Heart left ventricle (tissue), 7 donors: ENCODE measurements around the gene RGS10.

DNA sequence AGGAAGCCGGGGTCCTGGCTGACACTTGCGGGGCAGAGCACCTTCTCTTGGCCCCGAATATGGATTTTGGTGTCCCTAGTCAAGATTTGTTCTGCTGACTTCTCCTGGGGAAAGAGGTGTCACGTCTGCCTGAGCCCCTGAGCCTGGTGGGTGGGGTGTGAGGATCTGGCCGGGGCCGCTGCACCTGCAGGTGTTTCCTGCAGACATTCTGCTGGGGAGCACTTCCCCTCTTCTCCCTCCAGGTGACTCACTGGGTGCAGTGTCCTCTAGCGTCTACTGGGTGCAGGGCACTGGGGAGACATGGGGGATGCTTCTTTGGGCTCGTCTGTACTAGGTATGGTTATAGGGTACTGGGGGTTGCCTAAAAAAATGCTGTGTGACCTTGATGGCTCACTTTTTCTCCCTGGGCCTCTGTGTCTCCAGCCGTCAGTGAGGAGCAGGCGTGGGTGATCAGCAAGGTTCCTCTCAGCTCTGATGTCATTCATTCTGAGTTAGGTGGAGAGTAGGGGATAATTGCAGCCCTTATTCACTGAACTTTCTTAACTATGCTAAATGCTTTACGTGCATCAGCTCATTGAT, 99.3 kb downstream of the GRK5 start:
- PRO-cap, 6 experiments, result no peak in any of the 6 experiments
- RAMPAGE, long total RNA, 2 experiments, result no peak in any of the 2 experiments
- RRBS, result no CpG with 5 or more reads among the region's 11 CpGs

DNA sequence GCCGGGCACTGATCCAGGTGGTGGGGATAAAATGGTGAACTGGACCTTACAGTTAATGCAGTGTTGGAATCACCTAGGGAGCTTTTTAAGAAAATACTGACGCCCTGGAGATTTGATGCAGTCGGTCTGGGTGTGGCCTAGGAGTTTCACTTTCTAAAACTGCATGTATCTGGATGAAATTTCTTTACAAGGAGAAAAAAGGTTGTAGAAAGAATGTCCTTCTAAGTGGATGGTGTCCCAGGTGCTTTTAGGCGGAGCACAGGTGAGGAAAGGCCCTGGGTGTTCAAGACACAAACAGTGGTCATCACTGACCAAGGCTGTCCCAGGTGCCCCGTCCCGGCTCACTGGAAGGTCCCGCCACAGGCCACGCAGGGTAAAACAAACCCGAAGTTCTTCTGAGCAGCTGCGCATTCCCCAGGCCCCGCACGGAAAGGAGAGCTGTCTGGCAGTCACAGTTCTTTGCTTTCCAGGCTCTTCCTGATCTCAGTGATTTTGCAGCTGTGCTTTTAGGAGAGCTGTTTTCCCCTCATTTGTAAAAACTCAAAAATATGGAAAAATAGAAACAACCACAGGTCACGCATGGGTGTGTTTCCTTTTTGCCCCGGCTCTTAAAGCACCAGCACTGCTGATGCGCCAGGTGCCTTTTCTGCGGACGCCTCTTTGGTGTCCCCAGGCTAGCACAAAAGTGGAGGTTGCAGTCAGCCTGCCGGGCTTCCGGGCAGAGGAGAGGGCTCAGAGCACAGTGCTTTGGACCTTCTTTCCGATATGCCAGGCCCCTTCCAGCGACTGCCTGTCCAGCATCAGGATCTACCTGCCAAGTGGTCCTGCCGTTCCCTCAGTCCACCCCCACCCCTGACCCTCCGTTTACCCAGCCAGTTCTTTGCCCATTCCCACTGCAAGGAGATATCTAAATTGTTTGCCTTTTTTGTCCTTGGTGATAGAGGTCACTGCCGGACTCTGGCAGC, 162.0 kb downstream of the GRK5 start:
- PRO-cap, 6 experiments, result peak in 1 of 6 experiments; most common plus-strand start position 709 of the sequence (in 1); most common minus-strand start position 427 of the sequence (in 1)
- RAMPAGE, long total RNA, 2 experiments, result no peak in any of the 2 experiments
- RRBS, result 25% methylated on average over 3 of the region's 24 CpGs

- PRO-cap, 6 experiments, result peak in 1 of 6 experiments; most common plus-strand start chr10:119422242 (in 1)
- RAMPAGE, long total RNA, 2 experiments, result no peak in any of the 2 experiments
- RRBS, result no CpG with 5 or more reads among the region's 6 CpGs
Observed at GRCh38 chr10:119421955-119422504, 120.5 kb downstream of the RGS10 start.

DNA sequence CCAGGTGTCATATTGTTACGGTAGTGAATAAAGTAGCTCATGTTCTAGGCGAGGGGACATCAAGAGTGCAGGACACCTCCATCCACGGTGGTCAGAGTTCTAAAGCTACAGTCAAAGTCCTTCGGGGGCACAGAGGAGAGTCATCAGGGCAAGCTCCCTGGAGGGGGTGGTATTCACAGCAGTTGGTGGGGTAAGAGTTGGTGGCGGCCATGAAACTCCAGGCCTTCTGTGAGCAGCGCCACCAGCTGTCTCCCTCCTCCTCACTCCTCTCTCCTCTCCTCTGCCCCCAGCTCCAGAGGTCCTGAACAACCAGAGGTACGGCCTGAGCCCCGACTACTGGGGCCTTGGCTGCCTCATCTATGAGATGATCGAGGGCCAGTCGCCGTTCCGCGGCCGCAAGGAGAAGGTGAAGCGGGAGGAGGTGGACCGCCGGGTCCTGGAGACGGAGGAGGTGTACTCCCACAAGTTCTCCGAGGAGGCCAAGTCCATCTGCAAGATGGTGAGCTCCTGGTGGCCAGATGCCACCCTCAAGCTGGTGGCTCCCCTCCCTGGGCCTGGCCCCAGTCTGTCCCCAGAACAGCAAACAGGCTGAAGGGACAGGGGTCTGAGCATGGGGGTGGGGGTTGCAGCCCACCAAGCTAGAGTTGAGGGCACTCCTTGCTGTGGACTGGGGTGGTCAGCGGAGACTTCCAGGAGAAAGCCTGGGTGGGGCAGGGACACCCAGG, 99.1 kb downstream of the RGS10 start:
- PRO-cap, 6 experiments, result no peak in any of the 6 experiments
- RAMPAGE, long total RNA, 2 experiments, result no peak in any of the 2 experiments
- RRBS, result no CpG with 5 or more reads among the region's 20 CpGs

DNA sequence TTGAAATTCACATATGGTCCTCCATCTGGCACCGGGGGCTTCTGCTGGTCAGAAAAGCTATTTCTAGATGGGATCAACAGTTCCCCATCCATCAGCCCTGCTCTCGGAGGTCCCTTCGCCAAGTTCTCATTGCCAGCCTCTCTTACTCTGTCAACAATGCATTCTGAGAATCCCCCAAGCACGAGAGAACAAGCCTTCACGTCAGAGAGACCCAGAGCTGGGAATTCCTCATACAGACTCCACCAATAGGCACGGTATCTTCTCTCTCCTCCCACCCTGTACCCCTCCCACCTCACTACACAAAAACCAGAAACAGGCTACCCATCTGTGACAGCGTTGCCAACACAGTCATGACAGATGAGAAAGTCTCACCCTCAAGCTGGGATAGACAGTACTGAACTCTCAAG, 15.7 kb downstream of the RGS10 start:
- PRO-cap, 6 experiments, result no peak in any of the 6 experiments
- RAMPAGE, long total RNA, 2 experiments, result no peak in any of the 2 experiments
- RRBS, result no CpG with 5 or more reads among the region's 7 CpGs

DNA sequence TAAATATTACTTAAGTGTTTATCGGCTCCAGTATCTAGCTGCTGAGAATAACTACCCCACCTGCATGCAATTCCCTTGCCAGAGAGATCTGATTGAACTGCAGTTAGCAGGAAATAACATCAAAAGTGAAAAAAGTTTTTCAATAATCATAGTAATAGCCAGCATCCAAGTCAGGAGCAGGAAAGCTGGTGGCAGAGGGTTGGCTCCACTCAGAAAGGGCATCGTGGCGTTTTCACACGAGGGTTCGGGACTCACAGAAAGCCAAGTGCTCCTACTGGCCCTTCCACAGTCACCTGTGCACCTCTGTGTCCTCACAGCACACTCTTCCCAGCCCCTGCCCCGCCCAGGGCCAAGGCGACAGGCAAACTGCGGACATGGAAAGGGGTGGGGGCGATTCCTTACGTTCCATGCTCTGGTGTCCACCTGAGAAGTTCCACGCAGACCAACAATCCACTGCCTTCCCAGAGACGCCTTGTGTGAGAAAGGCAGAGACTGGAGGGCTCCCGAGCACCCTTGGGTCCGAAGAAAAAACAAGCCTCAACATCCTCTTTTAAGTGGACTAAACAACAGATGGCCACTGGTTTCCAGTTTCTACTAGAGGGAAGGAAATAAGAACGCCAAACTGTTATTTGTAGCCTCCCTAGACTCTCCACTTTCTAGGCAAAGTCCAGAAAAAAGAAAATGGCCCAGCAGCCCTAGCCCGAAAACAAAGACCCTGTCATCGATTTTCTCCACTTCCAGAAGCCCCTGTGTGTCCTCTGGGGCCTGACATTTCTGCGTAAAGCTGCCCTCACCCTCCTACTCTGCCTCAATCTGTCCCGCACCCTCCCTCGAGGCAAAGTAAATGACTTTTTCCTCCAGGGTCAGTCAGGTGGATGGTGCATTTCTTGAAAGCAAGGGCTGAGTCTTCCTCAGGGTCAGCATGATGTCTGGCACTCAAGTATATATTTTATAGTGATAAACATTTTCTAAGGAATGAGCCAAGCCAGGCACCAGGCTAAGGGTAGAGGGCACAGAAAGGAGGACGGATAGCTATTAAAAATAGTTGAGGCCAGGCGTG, 6.1 kb downstream of the RGS10 start:
- PRO-cap, 6 experiments, result no peak in any of the 6 experiments
- RAMPAGE, long total RNA, 2 experiments, result no peak in any of the 2 experiments
- RRBS, result no CpG with 5 or more reads among the region's 22 CpGs

- PRO-cap, 6 experiments, result peak in 6 of 6 experiments; most common plus-strand start chr10:119542812 (in 3); most common minus-strand start chr10:119542704 (in 3)
- RAMPAGE, long total RNA, 2 experiments, result start-site peak on the minus strand in 2 of 2 experiments, at chr10:119542674-119542713 at its widest, 17 to 84 reads per replicate
- RRBS, result 1% methylated on average over 33 of the region's 45 CpGs
Observed at GRCh38 chr10:119542588-119542975, at the start of gene RGS10. Gene RGS10 (minus strand): TSS chr10:119542719.

- PRO-cap, 6 experiments, result peak in 1 of 6 experiments; most common minus-strand start chr10:119543557 (in 1)
- RAMPAGE, long total RNA, 2 experiments, result no peak in any of the 2 experiments
- RRBS, result 1% methylated on average over 43 of the region's 81 CpGs
Observed at GRCh38 chr10:119542976-119543823, 681 bp upstream of the RGS10 start.

- PRO-cap, 6 experiments, result no peak in any of the 6 experiments
- RAMPAGE, long total RNA, 2 experiments, result no peak in any of the 2 experiments
- RRBS, result no CpG with 5 or more reads among the region's 11 CpGs
Observed at GRCh38 chr10:119544035-119544347, 1.5 kb upstream of the RGS10 start.

GRCh38 chr10:119663818-119664205, 12.6 kb downstream of the BAG3 start:
- PRO-cap, 6 experiments, result no peak in any of the 6 experiments
- RAMPAGE, long total RNA, 2 experiments, result no peak in any of the 2 experiments
- RRBS, result no CpG with 5 or more reads among the region's 10 CpGs

DNA sequence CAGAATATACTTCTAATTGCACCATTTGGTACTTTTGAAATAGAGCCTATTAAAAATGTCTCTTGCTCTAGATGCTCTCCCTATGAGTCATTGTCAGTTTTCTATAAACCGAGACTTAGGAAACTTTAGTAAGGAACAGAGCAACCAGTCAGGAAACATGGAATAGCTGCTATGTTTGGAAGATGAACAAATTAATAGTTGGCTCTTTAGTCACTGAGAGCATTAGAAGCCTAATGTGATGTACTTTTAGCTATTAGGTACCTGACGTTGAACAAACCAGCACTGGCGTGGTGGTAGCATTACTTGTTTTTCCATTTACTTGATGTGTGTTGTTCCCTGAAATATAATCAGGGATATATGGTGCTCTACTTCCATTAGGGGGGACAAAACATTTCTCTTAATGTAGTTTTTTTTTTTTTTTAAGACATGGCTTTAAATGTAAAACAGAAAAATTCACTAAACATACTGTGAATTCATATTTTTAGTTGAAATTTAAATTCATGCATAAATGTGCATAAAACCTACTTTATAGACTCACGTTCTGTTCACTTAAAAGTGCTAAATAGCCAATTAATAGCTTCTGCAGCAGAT, 35.4 kb downstream of the INPP5F start:
- PRO-cap, 6 experiments, result no peak in any of the 6 experiments
- RAMPAGE, long total RNA, 2 experiments, result no peak in any of the 2 experiments
- RRBS, result no CpG with 5 or more reads among the region's 4 CpGs

DNA sequence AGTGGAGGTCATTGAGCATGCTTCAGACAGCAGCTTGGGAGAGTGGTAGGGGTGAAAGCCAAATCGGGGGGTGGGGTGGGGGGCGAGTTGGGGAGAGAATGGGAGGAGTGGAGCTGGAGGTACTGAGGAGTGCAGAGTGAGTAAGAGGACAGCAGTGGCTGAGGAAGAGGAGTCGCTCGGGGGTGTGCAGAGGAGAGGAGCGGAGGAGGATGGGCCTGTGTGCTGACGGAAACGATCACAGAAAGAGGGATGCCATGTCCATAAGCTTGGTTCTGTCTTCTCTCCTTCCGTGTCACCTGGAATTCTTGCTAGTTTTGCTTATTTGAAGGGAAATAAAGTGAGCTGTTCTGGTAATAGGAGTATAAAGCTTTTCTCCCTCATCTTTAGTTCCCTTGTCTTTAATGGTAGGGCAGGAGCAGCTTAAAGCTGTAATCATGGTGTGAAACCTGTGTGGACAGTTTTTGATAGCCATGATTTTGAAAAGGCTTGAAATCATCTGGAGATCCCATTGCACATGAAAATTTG, 64.2 kb downstream of the INPP5F start:
- PRO-cap, 6 experiments, result no peak in any of the 6 experiments
- RAMPAGE, long total RNA, 2 experiments, result no peak in any of the 2 experiments
- RRBS, result no CpG with 5 or more reads among the region's 8 CpGs

DNA sequence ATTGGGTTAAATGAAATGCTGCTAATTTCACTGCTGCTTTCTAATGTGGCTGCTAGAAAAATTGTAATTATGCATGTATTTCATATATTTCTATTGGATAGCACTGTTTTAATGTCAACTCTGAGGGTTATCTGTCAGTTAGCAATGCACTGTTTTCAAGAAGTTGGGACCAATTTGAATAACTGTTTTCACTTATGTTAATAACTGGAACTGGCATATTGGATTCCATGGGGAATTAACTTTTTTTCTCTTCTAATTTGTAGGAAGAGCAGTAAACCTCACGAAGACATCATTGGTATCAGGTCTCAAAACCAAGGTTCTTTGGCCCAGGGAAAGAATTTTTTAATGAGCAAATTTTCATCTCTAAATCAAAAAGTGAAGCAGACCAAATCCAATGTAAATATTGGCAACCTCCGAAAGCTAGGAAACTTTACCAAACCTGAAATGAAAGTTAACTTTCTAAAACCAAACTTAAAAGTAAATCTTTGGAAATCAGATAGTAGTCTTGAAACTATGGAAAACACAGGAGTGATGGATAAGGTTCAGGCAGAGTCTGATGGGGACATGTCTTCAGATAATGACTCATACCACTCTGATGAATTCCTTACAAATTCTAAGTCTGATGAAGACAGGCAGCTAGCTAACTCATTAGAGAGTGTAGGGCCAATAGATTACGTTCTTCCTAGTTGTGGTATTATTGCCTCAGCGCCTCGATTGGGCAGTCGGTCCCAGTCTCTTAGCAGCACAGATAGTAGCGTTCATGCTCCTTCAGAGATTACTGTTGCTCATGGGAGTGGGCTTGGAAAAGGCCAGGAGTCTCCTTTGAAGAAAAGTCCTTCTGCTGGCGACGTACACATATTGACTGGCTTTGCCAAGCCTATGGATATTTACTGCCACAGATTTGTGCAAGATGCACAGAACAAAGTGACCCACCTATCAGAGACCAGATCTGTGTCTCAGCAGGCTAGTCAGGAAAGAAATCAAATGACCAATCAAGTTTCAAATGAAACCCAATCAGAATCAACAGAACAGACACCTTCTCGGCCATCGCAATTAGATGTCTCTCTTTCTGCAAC, 45.9 kb downstream of the MCMBP start:
- PRO-cap, 6 experiments, result no peak in any of the 6 experiments
- RAMPAGE, long total RNA, 2 experiments, result no peak in any of the 2 experiments
- RRBS, result no CpG with 5 or more reads among the region's 11 CpGs

DNA sequence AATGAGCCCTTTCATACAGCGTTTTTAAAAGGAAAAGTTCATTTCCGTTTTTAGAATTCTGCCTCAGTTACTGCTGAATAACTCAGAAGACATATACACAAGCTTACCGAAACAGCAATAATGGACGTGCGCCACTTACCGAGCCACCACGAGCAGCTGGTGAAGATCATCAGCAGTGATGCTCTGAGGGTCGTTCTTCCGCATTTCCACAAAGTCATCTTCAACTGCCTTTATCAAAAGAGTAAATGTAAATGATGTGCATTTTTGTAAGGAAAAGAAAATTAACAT, 40.8 kb downstream of the MCMBP start:
- PRO-cap, 6 experiments, result no peak in any of the 6 experiments
- RAMPAGE, long total RNA, 2 experiments, result no peak in any of the 2 experiments
- RRBS, result no CpG with 5 or more reads among the region's 9 CpGs

DNA sequence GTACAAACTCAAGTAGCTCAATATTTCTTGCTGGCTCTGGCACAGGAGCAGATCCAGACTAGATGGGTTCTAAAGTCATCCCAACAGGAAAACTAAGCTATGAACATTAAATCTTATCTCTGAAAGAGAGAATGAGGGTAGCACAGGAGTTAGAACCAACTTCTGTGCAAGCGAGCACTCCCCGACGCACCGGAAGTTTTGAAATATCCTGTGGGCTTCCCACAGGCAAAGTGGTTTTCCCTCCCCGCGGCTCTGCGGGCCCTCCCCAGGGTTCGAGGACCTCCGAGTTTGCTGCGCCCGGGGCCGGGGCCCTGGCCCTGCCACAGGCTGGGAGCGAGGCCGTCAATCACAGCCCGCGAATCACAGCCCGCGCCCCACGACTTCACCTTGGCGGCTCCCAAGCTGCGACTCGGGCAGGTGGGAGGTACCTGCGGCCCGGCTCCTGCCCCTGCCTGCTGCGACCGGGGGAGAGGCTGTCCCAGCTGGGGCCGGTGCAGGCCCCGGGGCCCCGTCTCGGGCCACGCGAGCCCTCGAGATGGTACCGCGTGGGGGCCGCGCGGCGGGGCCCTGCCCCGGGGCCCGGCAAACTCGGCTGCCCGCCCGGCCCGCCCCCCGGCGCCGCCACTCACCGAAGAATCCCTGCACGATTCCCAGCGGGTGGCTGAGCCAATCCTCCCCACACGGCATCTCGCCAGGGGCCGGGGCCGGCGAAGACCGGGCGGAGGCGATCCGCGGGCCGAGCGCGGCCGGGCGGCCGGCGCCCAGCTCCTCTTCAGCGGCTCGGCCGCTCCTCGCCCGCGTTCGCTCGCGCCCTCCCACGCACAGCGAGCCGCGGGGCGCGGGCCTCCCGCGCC, 518 bp downstream of the MCMBP start:
- PRO-cap, 6 experiments, result peak in 5 of 6 experiments; most common plus-strand start position 268 of the sequence (in 4); most common minus-strand start position 188 of the sequence (in 1)
- RAMPAGE, long total RNA, 2 experiments, result no peak in any of the 2 experiments
- RRBS, result under 1% methylated on average over 26 of the region's 85 CpGs

- PRO-cap, 6 experiments, result no peak in any of the 6 experiments
- RAMPAGE, long total RNA, 2 experiments, result no peak in any of the 2 experiments
- RRBS, result no CpG with 5 or more reads among the region's 1 CpG
Observed at GRCh38 chr10:120052919-120053668, 160.6 kb downstream of the SEC23IP start.

DNA sequence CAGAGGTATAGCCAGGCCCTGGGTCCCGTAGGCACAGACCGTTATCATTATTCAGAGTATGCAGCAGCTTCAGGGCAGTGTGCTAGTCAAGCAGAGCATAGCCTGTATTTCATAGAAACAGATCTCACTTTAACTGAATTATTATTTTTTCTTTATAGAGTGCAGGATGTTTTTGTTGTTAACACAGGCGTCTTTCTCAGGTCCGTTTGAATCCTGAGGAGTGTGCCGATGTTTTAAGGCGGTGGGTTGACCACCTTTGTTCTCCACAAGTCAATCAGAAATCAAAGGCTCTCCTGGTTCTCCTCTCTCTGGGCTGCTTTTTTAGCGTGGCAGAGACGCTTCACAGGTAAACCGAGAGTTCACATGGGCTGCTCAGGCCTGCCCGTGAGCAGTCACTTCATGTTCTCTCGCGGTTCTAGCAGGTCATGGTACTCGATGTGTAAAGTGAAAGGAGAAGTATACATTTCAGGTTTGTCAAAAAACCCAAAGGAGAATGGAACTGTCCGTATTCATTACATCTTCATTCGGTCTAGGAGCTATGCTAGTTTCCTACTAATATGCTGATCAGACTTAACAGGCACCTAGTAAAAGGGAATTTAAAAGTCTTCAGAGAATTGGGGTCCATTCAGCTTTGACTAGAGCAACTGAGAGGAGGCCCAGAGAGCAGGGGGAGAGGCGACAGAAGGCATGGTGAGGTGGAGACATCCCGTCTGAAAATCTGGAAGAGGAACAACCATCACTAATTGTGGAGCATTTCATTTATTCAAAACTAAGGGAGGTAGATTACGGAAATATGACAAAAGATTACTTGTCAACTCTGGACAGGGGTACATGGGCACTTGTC, 54.7 kb downstream of the WDR11 start:
- PRO-cap, 6 experiments, result no peak in any of the 6 experiments
- RAMPAGE, long total RNA, 2 experiments, result no peak in any of the 2 experiments
- RRBS, result no CpG with 5 or more reads among the region's 18 CpGs

DNA sequence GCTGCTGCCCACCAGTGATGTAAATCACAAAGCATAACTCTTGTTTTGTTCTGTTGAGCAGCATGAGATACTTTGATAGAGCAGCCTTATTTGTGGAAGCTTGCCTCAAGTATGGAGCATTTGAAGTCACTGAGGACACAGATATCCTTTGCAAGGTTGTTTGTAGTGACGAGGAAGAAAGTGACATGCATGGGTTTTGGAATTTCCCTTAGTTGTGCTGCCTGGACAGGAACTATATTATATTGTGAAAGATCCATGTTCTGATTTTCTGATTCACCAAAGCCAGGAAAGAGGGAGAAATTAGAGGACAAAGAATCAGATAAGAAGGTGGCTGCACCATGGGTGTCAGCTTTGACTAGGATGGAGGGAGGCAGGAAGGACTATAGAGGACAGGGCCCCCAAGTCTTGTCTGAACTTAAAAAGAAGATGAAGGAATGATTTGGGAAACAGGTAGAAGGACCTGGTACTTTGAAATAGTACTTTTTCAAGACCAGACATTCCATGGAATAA, 55.6 kb downstream of the WDR11 start:
- PRO-cap, 6 experiments, result no peak in any of the 6 experiments
- RAMPAGE, long total RNA, 2 experiments, result no peak in any of the 2 experiments
- RRBS, result no CpG with 5 or more reads among the region's 1 CpG

GRCh38 chr10:120949997-120950708, 99.0 kb downstream of the WDR11 start:
- PRO-cap, 6 experiments, result no peak in any of the 6 experiments
- RAMPAGE, long total RNA, 2 experiments, result no peak in any of the 2 experiments
- RRBS, result 12% methylated on average over 6 of the region's 26 CpGs

GRCh38 chr10:121034309-121034730, 183.2 kb downstream of the WDR11 start:
- PRO-cap, 6 experiments, result no peak in any of the 6 experiments
- RAMPAGE, long total RNA, 2 experiments, result no peak in any of the 2 experiments
- RRBS, result no CpG with 5 or more reads among the region's 8 CpGs